Stomach (tissue), 7 donors: ENCODE results near the genes RBM28, HILPDA and IRF5.

- PRO-cap = no peak
- RAMPAGE, long total RNA, 5 experiments = no peak in any of the 5 experiments
- RRBS = 7% methylated on average over 8 of the region's 42 CpGs
Observed at GRCh38 chr7:127619451-127620698, 1.9 kb upstream of the PAX4 start.

DNA sequence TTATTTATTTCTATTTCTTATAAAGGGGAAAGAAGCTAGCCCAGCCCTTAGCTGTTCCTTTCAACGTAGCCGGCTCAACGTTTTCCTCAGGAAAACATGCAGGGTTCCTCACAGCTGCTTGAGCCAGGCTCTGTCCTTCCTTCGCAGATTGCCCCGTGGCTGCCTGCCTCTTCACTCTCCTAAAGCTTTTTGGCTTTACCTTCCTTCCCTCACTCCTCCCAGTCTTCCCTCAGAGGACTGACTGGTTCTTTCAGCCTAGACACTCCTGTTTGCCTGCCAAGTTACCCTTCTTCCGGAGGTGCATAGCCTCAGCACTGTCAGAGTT is 79.3 kb downstream of the SND1 start:
- PRO-cap = no peak
- RAMPAGE, long total RNA, 5 experiments = no peak in any of the 5 experiments
- RRBS = no CpG with 5 or more reads among the region's 6 CpGs

DNA sequence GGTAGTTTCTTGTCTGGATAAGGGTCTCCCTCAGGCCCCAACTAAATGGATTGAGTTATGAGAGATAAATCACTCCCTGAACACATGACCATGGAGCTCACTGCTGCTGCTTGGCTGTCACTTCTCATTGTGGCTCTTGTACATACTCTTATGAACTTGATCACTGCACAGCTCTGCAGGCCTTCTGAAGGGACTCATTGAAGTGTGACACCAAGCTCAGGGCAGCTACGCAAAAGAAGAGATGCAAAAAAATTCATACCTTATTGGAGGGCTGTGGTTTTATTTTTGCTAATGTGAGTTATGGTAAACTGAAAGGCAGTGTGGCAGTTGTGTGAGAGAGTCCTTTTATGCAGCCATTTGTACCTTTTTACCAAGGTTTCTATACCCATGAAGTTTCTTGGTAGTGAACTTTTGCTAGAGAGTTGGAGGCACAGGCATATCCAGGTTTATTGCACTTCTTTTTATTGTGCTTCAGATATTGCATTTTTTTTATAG is 100.8 kb downstream of the LRRC4 start:
- PRO-cap = no peak
- RAMPAGE, long total RNA, 5 experiments = no peak in any of the 5 experiments
- RRBS = no CpG with 5 or more reads among the region's 1 CpG

- PRO-cap = no peak
- RAMPAGE, long total RNA, 5 experiments = no peak in any of the 5 experiments
- RRBS = no CpG with 5 or more reads among the region's 10 CpGs
Observed at GRCh38 chr7:127975802-127976576, 55.2 kb downstream of the LRRC4 start.

DNA sequence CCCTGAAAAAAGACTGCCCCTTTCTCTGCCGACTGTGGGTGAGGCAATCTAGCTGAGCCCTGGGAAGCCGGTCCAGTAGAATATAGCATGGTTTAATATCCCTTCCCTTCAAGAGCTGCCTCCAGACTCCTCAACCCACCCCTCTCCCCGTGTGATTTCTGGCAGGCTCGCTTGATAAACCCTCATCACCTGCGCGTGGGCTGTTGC is 1.9 kb upstream of the LRRC4 start:
- PRO-cap = no peak
- RAMPAGE, long total RNA, 5 experiments = no peak in any of the 5 experiments
- RRBS = no CpG with 5 or more reads among the region's 6 CpGs

- PRO-cap = no peak
- RAMPAGE, long total RNA, 5 experiments = no peak in any of the 5 experiments
- RRBS = 6% methylated on average over 7 of the region's 48 CpGs
Observed at GRCh38 chr7:128271333-128272077, 30.4 kb downstream of the LEP start.

DNA sequence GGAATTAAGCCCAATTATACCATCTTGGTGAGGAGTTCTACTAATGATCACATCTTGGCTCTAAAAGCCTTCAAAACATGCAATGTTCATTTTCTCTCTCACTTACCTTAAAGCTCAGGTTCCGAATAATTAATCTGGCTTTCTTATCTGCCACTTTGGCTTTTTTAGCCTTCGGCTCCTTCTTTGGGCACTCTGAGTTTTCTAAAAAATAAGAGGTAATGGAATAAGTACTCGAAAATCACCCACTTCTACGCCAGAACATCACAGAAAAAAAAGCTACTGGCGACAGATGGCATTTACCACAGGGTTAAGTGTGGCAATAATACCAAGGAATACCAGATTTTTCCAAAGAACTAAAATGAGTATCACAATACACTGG is 4.6 kb downstream of the RBM28 start:
- PRO-cap = no peak
- RAMPAGE, long total RNA, 5 experiments = start-site peak on the minus strand in 1 of 5 experiments, centred at position 156 of the sequence, 5 reads per replicate
- RRBS = no CpG with 5 or more reads among the region's 5 CpGs

DNA sequence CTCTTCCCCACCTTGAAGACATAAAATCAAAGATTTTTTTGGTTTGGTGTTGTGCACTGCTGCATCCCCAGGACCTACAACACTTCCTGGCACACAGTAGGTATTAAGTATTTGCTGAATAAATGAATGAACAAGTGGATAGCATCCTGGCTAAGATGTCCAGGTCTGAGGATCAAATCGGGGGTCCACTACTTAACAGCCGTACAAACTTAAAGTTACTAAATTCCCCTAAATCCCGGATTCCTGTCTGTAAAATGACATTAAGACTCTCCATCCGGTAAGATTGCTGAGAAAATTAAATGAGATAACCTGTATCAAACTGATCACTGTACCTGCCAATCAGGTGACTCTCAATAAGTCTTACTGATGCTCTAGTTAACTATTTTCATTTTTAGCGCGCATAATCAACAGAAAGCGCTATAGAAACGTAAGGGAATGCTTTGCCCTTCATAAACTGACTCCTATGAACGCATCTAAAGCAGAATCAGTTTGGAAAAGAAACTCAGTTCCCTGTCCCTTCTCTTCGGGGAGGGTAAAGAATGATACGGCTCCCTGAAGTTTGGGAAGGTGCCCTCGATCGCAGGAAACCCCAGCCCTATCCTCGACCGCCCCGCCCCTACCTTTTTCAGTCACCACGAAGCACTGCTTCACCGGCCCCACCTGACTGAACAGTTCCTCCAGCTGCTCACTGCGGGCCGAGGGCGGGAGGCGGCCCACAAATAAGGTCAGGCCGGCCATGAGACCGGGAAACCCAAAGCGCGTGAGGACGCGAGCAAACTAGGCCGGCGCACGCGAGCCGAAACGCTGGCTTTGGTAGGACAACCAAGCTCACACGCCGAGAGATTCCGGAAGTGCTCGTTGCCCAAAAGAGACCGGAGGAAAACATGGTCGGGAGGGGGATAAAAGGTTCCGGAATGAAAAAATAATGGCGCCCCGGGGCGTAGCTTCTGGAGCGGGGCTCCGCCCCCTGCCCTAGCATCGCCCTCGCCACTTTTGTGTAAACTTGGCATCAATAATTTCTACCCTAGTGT is at the start of gene RBM28:
TSS of gene RBM28 (minus strand) at position 853 of the 1,031 bp plus-strand sequence.
- PRO-cap = bidirectional peak, plus-strand start at position 955 of the sequence, minus-strand start at position 842 of the sequence
- RAMPAGE, long total RNA, 5 experiments = start-site peak on the minus strand in 4 of 5 experiments, centred at positions 743 to 830 of the sequence, 76 to 461 reads per replicate
- RRBS = 1% methylated on average over 13 of the region's 48 CpGs

GRCh38 chr7:128361493-128362554 is 18.1 kb upstream of the RBM28 start:
- PRO-cap = no peak
- RAMPAGE, long total RNA, 5 experiments = no peak in any of the 5 experiments
- RRBS = 2% methylated on average over 37 of the region's 84 CpGs

- PRO-cap = no peak
- RAMPAGE, long total RNA, 5 experiments = no peak in any of the 5 experiments
- RRBS = no CpG with 5 or more reads among the region's 9 CpGs
Observed at GRCh38 chr7:128381574-128381773, 28.3 kb downstream of the IMPDH1 start.

GRCh38 chr7:128400224-128400723 is 9.5 kb downstream of the IMPDH1 start:
- PRO-cap = no peak
- RAMPAGE, long total RNA, 5 experiments = start-site peak on the minus strand in 1 of 5 experiments, at chr7:128400459-128400495 at its widest, 17 reads per replicate
- RRBS = no CpG with 5 or more reads among the region's 12 CpGs

- PRO-cap = no peak
- RAMPAGE, long total RNA, 5 experiments = no peak in any of the 5 experiments
- RRBS = no CpG with 5 or more reads among the region's 6 CpGs
Observed at GRCh38 chr7:128450187-128450971, 5.3 kb upstream of the HILPDA start.

GRCh38 chr7:128455381-128456594 is at the start of gene HILPDA:
HILPDA (plus strand) TSS chr7:128455878.
- PRO-cap = bidirectional peak, plus-strand start at chr7:128455878, minus-strand start at chr7:128455665
- RAMPAGE, long total RNA, 5 experiments = start-site peak on the plus strand in 4 of 5 experiments, at chr7:128455807-128456001 at its widest, 18 to 124 reads per replicate
- RRBS = 1% methylated on average over 38 of the region's 73 CpGs

DNA sequence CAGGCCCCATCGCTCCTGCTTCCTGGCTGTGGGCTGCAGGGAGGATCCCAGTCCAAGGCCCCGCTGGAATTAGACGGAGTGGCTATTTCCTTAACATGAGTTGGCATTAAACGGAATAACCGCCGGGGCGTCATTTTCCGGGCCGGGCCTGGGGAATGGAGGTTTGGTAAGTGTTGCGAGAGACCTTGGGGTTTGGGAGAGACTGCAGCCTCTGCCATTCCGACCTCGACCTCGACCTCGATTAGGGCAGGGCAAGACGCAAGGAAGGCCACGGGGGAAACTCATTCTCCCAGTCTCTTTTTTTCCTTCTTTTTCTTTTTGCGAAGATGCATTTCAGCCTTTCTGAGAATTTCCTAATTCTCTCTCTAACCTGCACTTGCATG is 55.6 kb downstream of the METTL2B start:
- PRO-cap = no peak
- RAMPAGE, long total RNA, 5 experiments = no peak in any of the 5 experiments
- RRBS = 0% methylated on average over 1 of the region's 17 CpGs

- PRO-cap = no peak
- RAMPAGE, long total RNA, 5 experiments = start-site peak on the plus strand in 3 of 5 experiments, at chr7:128658417-128659187 at its widest, 12 to 68 reads per replicate
- RRBS = no CpG with 5 or more reads among the region's 14 CpGs
Observed at GRCh38 chr7:128658199-128659401, 13.5 kb upstream of the GARIN1A start.

- PRO-cap = no peak
- RAMPAGE, long total RNA, 5 experiments = no peak in any of the 5 experiments
- RRBS = 18% methylated on average over 3 of the region's 9 CpGs
Observed at GRCh38 chr7:128829131-128829850, 915 bp upstream of the FLNC start.

- PRO-cap = no peak
- RAMPAGE, long total RNA, 5 experiments = start-site peak on the plus strand in 2 of 5 experiments, at chr7:128852588-128853019 at its widest, 13 to 34 reads per replicate
- RRBS = no CpG with 5 or more reads among the region's 26 CpGs
Observed at GRCh38 chr7:128852408-128853137, 10.1 kb upstream of the ATP6V1F start.

DNA sequence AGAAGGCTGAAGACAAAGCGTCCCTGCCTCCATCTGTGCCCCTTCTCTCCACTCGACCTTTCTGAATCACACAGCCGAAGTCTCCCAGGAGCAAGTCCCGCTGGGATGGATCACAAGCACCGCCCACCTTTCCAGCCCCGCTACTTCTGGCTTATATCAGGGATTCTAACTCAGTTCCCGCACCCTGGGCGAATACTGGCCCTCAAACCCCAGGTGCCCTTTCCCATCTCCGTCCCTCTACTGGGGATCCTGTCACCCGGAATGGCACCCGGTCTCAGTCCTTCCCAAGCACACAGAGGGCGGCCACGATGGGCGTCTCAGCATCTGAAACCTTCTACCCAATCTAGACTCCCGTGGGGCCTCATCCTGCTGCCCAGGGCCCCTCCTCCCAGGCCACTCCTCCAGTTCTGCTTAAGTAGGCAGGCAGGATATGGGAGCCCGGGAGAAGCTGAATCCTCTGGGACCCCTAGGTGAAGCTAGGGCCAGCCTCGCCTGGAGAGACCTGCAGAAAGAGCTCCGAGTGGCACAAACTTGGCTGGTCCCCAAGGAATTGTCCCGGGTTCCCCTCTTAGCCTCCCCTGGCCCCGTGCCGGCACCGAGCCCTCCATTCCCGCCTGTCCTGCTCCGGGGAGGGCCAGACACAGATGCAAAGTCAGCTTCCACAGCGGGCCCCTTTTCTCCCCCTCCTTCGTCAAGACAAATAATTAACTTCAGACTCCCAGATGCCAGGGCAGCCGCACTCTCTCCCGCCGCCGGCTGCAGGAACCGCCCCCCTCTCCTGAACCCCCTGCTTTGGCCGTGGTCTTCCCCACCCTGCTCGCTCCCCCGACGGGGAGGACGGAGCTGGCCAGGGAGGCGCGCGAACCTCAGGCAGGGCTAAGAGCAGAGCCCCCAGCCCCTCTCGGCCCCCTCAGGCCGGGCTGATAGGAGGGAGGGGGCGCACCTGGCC is 613 bp downstream of the KCP start:
- PRO-cap = no peak
- RAMPAGE, long total RNA, 5 experiments = no peak in any of the 5 experiments
- RRBS = 7% methylated on average over 9 of the region's 42 CpGs

DNA sequence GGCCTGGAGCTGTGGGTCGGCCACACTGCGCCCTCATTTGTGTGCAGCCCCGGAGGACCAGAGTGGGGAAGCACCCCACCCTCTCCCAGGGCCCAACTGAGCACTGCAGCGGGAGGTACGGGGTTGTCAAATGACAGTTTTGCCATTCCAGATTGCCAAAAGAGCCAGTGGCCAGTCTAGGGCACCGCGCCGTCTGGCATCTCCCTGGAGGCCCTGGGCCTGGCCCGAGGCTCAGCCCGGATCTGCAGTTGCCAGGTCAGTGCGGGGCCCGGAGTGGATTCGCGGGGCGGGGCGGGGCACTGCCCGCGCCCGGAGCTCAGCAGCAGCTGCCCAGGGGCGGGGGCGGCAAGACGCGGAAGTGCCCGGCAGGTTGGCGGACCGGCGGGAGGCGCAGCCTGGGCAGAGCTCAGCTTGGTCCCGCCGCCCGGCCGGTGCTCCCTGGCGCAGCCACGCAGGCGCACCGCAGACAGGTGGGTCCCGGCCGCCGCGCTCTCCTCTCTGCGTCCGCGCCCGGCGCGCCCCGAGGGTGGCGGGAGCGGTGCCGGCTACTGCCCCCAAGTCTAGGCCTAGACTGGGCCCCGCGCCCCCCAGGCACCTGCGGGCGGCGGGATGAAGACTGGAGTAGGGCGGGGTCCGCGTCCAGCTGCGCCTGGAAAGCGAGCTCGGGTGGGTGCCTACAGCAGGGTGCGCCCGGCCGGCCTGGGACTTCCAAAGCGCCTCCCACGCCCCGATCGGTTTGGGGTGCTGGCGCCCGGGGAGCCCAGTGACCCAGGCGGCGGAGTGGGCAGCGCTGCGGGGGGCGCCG is at the start of gene IRF5:
TSS of gene IRF5 (plus strand) at position 348 of the 805 bp plus-strand sequence.
- PRO-cap = bidirectional peak, plus-strand start at position 402 of the sequence, minus-strand start at position 244 of the sequence
- RAMPAGE, long total RNA, 5 experiments = start-site peak on the plus strand in 1 of 5 experiments, centred at position 405 of the sequence, 17 reads per replicate
- RRBS = 2% methylated on average over 35 of the region's 76 CpGs

DNA sequence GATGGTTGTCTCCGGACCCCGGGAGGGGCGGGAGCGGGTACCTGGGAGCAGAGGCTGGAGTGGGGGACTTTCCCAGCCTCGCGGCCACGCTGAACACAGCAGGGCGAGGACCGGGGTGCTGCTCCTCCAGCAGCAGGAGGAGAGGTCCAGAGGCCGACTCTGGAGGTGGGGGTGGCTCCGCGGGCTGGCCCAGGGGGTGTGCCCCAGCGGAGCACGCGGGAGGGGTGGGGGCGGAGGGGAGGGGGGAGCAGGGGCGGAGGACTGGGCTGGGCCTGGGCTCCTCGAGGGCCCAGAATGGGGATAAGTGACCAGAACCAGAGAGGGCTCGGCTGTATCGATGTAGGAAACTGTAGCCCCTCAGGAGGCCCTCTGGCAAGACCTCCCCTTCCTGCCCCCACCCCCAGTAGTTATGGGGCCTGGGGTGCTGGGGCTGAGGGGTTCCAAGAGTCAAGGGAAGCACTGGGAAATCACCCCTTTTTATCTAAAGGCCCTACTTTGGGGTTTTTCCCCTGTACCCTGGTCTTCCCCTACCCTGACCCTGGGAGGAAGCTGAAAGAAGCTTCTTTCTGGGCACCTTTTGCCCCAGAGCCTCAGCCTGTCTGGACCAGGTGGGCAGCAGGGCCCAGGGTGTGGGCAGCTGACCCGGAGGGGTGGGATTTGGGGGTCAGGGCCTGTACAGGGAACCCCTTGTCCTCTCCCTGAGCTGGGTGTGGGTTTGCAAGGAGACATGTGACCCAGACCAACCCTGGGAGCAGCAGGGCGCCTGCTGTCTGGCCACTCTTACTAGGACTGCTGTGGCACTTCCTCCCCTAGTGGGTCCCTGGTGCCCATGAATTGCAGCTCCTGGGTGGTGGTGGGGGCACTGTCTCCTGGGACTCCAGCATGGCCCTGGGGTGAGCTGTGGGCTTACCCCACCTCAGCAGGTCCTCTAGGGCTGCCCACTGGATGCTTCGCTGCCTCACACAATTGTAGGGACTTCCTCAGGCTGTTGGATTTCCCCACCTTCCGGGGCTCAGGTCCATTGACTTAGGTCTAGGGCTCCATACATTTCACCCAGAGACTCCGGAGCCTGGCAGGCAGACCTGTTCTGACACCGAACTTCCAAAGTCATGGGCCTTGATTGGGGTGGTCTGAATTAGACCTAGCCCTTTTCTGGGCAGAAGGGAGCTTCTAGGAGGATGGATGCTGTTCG is 1.5 kb downstream of the IRF5 start:
- PRO-cap = no peak
- RAMPAGE, long total RNA, 5 experiments = no peak in any of the 5 experiments
- RRBS = 21% methylated on average over 4 of the region's 27 CpGs